ENCODE results near the genes CMAS, IRAG2 and BHLHE41.

GRCh38 chr12:22043700-22044318 lies 2.2 kb upstream of the CMAS start:
- RRBS: no CpG with 5 or more reads among the region's 3 CpGs

DNA sequence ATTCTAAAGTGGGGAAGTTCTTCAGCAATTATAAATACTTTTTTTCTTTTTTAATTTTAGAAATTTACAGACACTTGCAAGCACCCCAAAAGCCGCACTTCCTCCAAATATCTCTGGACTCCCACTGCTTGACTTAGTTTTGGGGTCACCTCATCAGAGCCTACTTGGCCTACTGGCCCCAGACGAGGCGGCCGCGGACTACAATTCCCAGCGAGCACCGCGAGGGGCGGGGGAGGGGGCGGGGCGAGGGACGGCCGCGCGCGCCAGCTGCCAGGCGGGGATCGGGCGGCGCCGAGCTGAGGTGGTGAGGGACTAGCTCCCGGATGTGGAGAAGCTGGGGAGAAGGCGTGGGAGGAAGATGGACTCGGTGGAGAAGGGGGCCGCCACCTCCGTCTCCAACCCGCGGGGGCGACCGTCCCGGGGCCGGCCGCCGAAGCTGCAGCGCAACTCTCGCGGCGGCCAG lies at the start of gene CMAS:
Gene CMAS (plus strand): TSS at position 273 of the 463 bp plus-strand sequence.
- RRBS: under 1% methylated on average over 8 of the region's 38 CpGs

DNA sequence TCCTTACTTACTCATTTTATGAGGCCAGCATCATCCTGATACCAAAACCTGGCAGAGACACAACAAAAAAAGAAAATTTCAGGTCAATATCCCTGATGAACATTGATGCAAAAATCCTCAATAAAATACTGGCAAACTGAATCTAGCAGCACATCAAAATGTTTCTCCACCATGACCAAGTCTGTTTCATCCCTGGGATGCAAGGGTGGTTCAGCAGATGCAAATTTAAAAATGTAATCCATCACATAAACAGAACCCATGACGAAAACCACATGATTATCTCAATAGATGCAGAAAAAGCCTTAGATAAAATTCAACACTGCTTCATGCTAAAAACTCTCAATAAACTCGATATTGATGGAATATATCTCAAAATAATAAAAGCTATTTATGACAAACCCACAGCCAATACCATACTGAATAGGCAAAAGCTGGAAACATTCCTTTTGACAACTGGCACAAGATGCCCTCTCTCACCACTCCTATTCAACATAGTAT lies 104.2 kb downstream of the CMAS start:
- RRBS: no CpG with 5 or more reads among the region's 2 CpGs

- RRBS: no CpG with 5 or more reads among the region's 6 CpGs
Observed at GRCh38 chr12:22164065-22164693, 118.2 kb downstream of the CMAS start.

GRCh38 chr12:22335594-22336310 lies 1.2 kb upstream of the ST8SIA1 start:
- RRBS: no CpG with 5 or more reads among the region's 22 CpGs

GRCh38 chr12:22513023-22513649 lies 31.2 kb downstream of the C2CD5 start:
- RRBS: no CpG with 5 or more reads among the region's 3 CpGs

- RRBS: no CpG with 5 or more reads among the region's 6 CpGs
Observed at GRCh38 chr12:22627861-22628655, 3.1 kb downstream of the ETNK1 start.

GRCh38 chr12:22640728-22641215 lies 15.8 kb downstream of the ETNK1 start:
- RRBS: no CpG with 5 or more reads among the region's 1 CpG

DNA sequence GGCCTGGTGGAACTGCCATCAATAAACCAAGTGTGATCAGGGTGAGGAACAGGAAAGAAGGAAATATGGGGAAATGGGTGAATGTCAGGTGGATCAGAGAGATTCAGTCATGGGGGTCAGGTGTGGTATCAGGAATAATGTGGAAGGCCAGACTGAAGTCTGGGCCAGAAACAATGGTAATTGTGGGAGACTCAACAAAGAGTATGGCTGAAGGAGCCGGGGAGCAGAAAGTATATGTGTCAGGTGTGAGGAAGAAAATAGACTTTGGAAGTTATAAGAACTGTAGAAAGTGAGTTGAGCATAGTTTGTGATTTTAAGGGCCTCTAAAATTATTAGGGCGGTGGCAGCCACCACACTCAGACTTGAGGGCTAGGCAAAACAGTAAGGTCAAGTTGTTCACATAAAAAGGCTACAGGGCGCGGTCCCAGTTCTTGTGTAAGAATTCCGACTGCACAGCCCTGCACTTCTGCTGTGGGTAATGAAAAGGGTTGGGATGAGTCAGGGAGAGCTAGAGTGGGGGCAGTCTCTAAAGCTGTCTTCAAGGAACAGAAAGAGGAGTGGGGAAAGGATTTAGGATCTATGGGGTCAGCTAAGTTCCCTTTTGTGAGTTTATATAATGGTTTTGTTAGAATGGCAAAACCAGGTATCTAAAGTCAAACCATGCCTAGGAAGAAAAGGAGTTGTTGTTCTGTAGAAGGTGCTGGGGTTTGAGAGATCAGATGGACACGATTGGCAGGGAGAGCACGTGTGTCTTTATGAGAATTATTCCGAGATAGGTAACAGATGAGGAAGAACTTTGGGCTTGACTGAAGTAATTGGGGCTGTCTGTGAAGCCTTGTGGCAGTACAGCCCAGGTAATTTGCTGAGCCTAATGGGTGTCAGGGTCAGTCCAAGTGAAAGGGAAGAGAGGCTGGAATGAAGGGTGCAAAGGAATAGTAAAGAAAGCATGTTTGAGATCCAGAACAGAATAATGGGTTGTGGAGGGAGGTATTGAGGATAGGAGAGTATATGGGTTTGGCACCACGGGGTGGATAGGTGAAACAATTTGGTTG lies 441.6 kb downstream of the SOX5 start:
- RRBS: no CpG with 5 or more reads among the region's 9 CpGs

DNA sequence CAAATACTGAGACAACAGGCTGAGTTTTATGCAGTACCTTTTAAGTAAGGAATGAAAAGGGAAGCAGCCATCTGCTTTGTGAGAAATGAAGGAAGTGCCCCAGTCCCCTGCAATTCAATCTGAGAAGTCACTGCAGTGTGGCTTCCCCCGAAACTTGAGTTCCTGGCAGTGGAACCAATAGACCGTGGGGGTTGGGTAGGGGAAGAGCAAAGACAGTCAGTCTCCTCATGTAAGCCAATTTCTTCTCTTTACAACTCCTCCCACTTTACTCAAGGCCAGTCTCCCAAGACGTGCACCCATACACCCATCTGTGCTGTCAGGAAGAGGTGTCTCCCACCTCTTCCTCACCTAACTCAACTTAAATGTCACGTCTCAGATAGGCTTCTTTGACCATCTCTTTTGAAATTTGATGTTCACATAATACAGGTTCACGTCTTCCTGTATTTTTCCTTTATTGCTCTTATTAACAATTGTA lies 206.5 kb downstream of the BCAT1 start:
- RRBS: no CpG with 5 or more reads among the region's 5 CpGs

DNA sequence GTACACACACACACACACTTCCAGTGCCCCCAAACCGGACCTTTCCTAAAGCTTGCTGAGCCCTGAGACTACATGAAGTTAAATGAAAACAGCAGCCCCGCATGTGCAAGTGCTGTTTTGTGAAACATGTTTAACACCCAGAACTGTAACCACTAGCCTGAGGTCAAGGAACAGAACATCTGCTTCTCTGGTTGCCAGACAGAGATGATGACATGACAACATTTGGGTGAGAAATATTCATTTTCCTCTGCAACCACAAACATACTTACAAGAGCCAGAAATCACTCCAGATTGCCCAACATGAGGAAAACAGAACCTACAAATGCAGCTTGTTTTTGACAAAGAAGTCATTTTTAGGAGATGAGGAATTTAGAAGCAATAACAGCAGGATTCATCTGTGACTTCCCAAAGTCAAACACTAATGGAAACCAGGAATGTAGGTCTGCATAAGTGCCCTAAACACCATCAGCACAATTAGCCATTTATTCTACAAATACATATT lies 110.3 kb downstream of the BCAT1 start:
- RRBS: no CpG with 5 or more reads among the region's 2 CpGs

GRCh38 chr12:25020560-25021280 lies 31.8 kb upstream of the IRAG2 start:
- RRBS: no CpG with 5 or more reads among the region's 7 CpGs

DNA sequence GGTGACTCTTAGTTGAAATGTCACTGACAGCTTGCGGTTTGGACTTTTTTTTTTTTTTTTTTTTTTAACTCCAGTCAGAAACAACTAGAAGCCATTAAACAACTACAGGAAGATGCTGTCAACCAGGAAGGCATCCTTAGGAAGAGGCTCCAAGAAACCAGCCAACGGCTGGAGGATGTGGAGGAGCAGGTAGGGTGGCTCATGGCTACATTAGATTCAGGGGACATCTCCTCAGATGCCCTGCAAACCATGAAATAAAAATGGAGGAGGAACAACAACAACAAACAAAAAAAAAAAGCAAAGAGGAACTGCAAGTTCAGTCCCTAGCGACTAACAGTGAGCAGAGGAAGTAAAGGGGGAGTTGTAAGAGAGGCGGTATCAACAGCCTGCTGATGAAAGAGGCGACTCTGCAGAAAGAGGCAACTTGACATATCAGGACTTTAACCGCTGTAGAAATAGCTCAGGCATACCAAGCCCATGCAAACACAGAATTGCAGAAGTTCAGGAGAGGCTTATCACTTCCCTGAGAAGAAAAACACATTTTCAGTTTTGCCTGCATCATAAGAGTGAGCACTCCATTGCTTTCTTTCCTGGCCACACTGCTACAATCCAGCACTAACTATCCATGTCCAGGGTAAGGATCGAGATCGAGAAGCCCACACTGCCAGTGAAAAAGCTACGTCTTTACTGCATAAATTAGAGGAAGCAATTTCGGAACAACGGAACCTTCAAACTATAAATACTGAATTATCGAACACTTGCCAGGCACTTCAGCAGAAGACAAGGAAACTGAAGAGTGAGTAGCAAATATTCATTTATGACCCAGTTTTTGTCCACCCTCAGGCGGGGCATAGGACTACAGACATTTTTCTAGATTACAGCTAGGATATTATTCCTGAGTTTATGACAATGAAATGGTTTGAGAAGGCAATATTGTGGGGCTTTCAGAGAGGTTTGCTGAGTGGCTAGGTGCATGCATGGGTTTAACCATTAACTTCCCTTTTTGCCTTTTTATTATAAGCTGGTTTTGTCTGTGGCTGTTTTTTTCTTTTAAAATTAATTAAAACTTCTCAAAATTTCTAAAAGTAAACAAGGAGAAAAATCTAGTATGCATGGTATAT lies at the start of gene IRAG2:
Gene IRAG2 (plus strand): TSS at position 546 of the 1,121 bp plus-strand sequence.
- RRBS: no CpG with 5 or more reads among the region's 13 CpGs

DNA sequence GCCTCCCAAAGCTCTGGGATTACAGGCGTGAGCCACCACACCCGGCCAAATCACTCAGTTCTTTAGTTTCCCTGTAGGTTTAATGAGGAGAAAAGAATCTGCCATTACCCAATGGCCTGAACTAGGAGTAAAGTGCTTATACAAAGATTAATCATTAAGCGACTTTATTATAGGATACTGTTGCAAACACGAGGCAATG lies 133.4 kb upstream of the KRAS start:
- RRBS: no CpG with 5 or more reads among the region's 4 CpGs

DNA sequence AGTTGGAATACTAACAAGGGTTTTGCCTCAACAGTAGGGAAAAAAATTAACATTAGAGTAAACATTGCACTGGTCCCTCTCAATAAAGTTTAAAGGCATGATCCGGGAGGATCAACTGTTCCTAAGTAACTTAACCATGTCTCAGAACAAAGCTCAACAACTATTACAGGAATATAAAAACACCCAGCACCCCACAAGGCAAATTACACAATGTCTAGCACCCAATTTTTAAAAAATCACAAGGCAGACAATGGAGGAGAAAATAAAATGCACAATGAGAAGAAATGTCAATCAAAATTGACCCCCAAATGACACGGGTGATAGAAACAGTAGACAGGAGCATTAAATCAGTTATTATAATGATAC lies 201.1 kb upstream of the RASSF8 start:
- RRBS: no CpG with 5 or more reads among the region's 2 CpGs

DNA sequence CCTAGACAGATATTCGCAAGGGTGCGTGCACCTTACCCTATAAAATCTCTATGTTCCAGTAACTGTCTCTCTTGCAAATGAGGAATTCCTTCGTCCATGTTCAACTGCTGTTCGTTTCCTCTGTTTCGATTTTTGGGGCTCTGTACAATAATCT lies 278 bp downstream of the BHLHE41 start:
- RRBS: no CpG with 5 or more reads among the region's 5 CpGs

DNA sequence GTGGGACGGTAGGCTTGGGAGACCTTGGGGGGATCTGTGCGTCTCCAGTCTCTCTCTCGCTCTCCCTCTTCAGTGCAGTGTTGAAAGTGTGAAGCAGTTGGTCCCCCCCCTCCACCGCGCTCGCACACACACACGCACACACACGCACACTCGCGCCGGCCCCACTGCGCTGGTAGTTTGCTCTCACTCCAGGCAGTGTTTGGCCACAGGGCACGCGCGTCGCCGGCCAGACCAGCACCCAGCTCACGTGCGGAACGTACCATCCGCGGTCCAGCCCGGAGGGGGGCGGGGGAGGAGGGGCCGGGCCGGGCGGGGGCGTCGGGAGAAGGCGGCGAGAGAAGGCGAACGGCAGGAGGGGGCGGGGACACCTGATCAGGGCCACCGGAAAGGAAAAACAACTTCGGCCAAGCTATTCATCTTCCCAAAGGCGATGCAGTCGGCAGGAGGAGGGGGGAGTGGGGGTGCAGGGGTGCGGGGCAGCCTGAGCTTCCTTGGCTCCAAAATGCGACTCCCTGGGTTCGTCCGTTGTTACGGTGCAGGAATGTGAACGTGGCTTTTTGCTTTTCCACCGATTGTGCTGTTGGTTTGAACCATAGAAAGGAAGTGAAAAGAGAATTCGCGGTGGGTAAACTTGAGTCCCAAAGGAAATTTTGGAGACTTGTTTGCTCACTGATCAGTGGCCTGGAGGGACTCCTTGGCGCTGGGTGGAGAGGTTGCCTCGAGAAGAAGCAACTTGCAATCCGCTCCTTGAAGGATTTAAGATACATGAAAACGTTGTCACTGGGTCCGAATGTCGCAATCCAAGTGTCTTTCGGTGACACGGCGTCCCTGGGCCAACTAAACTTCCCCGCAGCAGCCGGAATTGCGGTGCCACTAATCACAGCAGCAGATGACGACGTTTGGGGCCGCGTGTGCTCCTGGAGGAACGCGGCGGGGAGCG lies at the start of gene BHLHE41:
Gene BHLHE41 (minus strand): TSS at position 202 of the 940 bp plus-strand sequence.
- RRBS: 2% methylated on average over 27 of the region's 67 CpGs

- RRBS: no CpG with 5 or more reads among the region's 4 CpGs
Observed at GRCh38 chr12:26194884-26195245, 508 bp upstream of the SSPN start.

DNA sequence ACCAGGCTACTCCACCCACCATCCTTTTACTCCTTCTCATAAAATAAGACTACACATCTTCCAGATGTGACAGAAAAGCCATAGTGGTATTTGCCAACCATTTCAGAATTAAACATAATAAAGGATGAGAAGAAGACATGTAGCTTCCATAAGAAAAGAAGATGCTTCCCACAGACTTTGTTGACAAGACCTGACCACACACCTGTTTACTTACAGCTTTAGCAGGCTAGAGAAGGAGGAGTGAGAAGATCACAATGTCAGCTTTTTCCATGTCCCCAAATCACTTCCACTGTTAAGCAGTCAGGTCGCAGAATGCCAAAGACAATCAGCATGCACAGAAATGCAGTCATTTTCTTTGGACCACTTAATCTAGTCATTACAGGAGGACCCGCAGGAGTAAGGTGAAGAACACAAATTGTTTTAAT lies 314.9 kb downstream of the SSPN start:
- RRBS: no CpG with 5 or more reads among the region's 2 CpGs